H9 (cell line): ENCODE data around the genes P3R3URF, UQCRH and PDZK1IP1.

DNA sequence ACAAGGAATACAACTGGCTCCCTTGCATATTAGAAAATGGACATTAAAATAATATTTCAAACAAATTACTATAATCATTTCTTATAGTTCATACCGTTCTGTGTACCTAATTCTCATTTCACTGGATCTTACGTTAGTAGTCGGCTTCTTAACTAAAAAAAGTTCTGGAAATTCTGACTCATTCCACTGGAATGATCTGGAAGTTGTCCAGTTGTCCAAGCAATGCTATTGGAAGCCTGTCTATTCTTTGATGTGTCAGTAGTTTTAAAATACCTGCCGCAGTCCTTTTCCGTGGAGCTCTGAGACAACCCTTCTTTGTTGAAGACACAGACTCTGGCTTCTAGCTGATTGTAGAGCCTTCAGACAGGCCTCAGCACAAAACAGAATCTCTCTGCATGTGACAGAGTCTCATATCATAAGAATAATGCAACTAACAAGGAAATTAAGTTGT, 89.0 kb downstream of the MAST2 start:
- PRO-cap: no peak

DNA sequence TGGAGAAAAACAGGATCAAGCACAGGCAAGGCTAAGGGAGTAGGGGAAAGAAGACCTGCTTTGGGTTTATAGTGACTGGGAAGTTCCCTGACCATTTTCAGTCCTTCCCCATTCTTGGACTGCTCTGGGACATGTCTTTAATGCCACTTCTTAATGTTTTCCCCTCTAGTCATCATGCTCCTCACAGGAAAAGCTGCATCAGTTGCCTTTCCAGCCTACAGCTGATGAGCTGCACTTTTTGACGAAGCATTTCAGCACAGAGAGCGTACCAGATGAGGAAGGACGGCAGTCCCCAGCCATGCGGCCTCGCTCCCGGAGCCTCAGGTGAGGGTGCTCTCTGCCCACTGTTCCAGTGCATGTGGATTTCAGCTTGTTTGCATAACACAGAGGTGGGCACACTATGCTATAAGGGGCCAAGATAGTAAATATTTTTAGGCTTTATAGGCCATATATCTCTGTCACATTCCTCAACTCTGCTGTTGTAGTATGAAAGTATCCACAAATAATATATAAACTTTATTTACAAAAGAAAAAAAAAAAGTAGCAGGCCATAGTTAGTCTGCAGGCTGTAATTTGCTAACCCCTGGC, 126.3 kb downstream of the PIK3R3 start:
- PRO-cap: no peak

DNA sequence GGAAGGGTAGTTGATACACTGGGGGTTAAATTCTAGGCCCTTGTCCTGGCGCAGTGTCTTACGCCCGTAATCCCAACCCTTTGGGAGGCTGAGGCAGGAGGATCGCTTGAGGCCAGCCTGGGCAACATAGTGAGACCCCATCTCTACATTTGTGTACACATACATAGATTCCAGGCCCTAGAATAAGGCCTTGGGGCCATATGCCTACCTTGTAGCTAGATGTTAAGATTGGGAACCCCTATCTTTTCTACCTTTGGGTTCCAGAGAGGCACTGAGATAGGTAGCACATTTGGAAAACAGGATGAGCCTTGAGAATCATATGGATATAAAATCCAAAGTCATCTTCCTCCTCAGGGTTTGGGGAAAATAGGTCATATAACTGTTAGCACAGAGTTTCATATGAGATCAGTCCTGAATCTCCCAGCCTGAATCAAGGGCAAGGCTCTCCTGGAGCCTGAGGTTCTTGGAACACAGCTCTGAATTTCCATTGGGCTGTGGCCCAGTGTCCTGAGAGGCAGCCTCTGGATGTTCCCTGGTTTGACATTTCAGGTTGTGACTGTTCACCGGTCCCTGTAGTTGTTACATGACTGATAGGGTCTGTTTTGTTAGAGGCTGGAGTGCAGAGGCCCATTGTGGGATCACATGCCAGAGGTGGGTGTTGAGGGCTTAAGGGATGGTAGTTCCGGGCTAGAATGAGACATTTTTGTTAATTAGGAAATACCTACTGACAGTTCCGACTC, 104.4 kb downstream of the PIK3R3 start:
- PRO-cap: no peak

- PRO-cap: bidirectional peak, plus-strand start at chr1:46044013, minus-strand start at chr1:46043878
These were observed 88.9 kb downstream of the PIK3R3 start for GRCh38 chr1:46043313-46044104.

DNA sequence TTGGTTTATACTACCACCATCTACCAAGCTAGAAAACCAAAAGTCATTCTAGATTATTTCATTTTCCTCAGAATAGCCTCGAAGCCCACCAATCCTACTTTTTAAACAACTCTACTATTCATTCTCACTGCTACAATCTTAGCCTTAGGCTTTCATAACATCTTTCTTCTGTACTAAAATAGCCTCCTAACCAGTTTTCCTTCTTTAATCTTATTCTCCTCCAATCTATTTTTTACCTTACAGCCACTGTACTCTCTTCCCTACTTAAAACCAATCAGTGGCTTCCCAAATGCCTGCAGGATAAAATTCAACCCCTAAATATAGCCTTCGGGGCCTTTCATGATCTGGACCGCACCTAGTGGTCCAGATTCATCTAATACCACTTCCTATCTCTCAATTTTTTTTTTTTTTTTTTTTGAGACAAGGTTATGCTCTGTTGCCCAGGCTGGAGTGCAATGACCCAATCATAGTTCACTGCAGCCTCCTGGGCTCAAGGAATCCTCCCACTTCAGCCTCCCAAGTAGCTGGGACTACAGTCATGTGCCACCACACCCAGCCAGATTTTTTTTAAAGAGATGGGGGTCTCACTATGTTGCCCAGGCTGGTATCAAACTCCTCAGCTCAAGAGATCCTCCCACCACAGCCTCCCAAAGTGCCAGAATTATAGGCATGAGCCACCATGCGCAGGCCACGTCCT, 19.4 kb downstream of the PIK3R3 start:
- PRO-cap: no peak

DNA sequence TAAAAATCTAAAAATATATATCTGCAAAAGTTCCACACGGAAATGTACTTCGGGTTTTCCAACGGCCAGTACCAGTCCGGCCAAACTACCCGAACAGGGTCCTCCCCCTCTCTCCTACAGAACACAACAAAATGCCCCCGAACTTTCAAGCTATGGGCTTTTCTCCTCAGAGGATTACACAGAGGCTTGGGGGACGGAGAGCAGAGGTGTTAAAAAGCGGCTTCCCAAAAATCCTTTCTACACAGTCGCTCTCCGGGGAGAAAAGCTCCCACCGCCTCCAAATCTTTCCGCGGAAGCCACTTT, 463 bp downstream of the PIK3R3 start:
- PRO-cap: bidirectional peak, plus-strand start at position 71 of the sequence, minus-strand start outside the sequence; bidirectional peak, plus-strand start at position 177 of the sequence, minus-strand start at position 133 of the sequence

GRCh38 chr1:46176395-46176918, at the start of gene P3R3URF:
P3R3URF (minus strand) TSS chr1:46176488.
- PRO-cap: no peak

GRCh38 chr1:46194001-46194735, 4.1 kb downstream of the POMGNT1 start:
- PRO-cap: unidirectional peak, plus-strand start at chr1:46194268

DNA sequence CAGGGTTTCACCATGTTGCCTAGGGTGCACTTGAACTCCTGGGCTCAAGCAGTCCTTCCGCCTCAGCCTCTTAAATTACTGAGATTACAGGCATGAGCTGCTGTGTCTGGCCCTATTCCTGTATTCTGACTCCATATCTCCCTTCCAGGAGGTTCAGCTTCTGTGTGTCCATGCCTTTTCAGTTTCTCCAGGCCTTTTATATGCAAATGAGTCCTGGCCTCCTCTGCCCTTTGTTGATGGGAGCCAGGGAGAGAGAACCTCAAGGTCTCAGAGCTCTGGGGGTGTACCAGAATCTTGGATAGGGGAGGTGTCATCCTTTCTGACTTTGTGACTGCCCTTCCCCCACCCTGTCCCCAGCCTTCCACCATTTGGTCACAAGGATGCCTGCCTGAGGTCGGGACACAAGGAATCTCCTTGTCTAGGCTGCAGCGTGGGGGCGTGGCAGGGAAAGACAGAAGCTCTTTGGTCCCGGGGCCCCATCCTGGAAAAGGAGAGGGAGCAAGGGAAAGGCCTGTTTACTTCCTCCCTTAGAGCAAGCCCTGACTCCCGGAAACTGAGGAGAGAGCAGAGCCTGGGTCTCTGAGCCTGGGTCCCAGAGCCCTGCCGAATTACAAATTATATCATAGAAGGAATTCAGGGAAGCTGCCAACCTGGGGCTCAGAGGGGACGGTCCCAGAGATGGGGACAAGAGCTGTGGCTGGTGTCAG, 18.7 kb downstream of the LURAP1 start:
- PRO-cap: no peak

GRCh38 chr1:46303450-46304339, at the start of gene UQCRH:
UQCRH (plus strand) TSS chr1:46303698.
- PRO-cap: bidirectional peak, plus-strand start at chr1:46303691, minus-strand start at chr1:46303608; unidirectional peak, minus-strand start at chr1:46303986

DNA sequence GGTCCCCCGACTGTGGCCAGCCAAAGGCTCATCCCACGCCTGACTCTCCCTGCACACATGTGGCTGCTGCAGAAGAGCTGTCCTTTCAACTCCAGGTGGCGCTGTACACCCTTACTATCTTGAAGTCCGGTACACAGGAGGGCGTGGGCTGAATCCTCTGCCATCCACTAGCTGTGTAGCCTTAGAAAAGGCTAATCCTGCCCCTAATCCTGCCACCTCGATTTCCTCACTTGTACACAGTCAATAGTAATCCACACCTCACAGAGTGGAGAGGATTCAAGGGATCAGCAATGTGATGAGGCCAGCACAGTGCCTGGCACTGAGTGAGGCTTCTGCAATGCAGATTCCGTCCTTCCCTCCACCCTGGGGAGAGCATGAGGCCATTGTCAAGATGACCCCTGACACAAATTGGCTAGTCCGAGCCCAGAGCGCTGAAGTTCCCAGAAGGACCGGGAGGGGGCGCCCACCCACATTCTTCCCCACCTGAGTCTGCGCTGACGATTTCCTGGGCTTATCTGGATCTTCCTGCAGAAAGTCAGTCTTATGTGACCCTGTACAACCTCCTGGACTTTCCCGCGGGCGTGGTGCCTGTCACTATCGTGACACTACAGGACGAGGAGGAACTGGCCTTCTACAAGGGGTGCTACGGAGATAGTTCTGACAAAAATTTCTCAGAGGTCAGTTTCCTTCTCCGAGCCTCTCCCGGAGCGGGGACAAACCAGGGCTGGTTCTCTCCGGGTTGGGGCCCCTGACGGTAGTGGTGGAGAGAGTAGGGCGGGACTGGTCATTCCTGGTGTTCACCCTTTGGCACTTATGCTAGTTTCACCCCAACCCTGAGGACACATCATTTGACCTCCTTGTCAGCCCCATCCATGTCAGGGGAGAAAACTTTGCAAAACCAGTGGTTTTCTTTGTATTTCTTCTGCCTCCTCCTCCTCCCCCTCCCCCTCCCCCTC, 47.0 kb upstream of the DMBX1 start:
- PRO-cap: bidirectional peak, plus-strand start at position 117 of the sequence, minus-strand start at position 61 of the sequence; bidirectional peak, plus-strand start at position 482 of the sequence, minus-strand start at position 325 of the sequence

- PRO-cap: no peak
These were observed 5.1 kb downstream of the TEX38 start for GRCh38 chr1:46676651-46677257.

GRCh38 chr1:46716292-46716550, 2.7 kb downstream of the EFCAB14 start:
- PRO-cap: no peak

- PRO-cap: unidirectional peak, plus-strand start at chr1:46718286; unidirectional peak, plus-strand start at chr1:46718688; unidirectional peak, plus-strand start at chr1:46718865
These were observed 572 bp downstream of the EFCAB14 start for GRCh38 chr1:46718107-46718976.

GRCh38 chr1:46986327-46986997, 37.0 kb upstream of the CYP4X1 start:
- PRO-cap: no peak

- PRO-cap: no peak
These were observed 12.0 kb downstream of the CYP4X1 start for GRCh38 chr1:47035479-47035927.

DNA sequence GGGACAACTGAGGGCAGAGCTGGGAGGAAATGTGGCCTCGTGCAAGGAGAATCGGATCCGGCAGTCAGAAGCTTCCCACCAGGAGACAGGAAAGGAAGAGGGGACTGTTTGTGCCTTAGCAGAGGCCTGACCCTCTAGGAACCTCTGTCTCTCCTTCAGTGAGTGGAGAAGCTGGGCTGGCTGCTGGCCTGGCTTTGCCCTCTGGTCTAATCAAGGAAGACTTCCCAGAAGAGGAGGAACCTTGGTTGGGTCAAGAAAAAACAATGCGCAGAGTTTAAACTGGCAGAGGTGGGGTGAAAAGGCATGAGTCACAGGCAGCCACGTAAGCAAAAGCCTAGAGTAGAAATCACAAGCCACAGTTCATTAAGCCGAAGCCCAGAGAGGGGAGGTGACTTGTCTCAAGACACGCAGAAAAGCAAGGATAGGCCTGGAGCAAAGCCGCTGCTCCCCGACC, 8.0 kb downstream of the PDZK1IP1 start:
- PRO-cap: no peak

DNA sequence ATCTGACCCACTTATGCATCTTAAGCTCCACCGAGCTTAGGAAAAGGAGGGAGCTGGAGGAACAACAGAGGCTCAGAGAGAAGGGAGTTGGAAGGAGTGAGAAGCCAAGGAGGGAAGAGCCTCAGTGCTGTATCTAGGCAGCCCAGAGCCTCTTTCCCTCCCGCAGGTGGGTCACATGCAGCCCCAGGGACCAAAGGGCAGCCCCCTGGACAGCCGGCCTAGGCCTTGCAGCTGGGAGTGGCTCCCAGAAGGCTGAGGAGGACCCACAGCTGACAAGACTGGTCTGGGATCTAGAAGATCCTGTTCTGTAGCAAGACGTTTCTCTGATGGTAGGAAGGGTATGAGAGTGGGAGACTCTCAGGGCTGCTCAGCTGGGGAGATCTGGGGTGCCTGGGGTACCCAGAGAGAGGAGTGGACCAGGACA, 2.2 kb downstream of the PDZK1IP1 start:
- PRO-cap: no peak

GRCh38 chr1:47189526-47190673, at the start of gene PDZK1IP1:
PDZK1IP1 (minus strand) TSS chr1:47190036.
- PRO-cap: unidirectional peak, plus-strand start at chr1:47190450

DNA sequence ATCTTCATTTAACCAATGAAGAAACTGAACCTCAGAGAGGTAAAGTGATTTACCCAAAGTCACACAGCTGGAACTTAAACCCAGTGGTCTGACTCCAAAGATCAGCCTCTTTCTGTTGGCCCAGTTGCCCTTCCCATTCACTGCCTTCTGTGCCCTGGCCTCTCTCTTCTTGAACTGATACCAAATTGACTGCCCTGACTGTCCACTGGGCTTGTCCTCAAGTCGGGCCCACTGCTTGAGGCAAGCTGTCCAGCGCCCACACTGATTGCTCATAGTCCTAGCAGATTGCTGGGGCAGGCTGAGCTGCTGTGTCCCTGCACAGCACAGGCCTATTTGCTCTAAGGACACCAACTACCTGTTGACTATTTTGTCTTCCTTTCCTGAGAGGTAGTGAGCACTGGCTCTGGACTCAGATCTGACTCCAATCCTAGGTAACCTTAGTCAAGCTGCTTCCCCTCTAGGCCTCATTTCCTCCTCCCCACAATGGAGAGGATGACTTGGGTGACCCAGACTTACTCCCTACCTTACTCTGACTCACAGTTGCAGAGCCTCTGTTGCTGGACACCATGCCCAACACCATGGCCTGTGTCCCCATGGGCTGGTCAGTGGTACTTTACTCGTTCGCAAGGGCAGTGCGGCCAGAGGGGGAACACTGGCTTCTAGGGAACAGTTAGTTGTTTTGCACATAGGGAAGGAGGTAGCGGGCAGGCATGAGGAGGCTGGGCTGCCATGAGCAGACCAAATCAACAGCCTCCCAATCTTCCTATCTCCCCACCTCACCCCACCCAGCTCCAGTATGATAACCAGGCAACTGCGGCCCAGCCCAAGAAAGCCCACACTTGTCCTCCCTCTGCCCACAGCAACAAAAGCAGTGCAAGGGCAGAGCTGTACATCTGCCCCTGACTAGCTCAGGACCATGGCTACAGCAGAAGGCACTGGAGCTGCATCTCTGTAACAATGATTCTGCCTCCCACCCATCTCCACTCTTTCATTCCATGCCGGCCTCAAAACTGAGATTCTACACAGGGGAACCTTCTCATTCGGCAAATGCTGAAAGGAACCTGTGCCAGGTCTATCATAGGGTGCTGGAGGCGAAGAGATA, 18.9 kb downstream of the TAL1 start:
- PRO-cap: no peak